ENCODE results near the genes SNX27, S100A10, TCHH, LCE1F and LCE1D.

- RRBS = no CpG with 5 or more reads among the region's 20 CpGs
These were observed 1.2 kb upstream of the ZNF687 start for GRCh38 chr1:151280886-151281315.

GRCh38 chr1:151311386-151312396, 15.5 kb downstream of the PI4KB start:
- RRBS = no CpG with 5 or more reads among the region's 7 CpGs

DNA sequence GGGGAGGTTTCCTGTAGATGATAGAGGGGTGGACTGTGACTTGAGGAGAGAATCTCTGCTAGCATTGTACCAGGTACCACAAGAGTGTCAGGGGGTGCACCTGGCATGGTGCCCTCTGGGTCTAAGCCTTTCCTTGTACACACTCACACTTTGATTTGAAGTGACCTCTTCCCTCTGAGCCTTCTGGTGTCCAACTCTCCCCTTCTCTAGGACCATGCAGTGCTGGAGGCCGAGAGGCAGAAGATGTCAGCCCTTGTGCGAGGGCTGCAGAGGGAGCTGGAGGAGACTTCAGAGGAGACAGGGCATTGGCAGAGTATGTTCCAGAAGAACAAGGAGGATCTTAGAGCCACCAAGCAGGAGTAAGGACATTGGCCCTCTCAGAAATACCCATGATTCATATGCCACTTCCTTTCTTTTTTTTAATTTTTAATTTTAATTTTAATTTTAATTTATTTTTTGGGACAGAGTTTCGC, 14.3 kb downstream of the CGN start:
- RRBS = no CpG with 5 or more reads among the region's 3 CpGs

GRCh38 chr1:151611671-151612663, at the start of gene SNX27:
SNX27 (plus strand) TSS chr1:151612050.
- RRBS = 2% methylated on average over 24 of the region's 97 CpGs

GRCh38 chr1:151710091-151710714, 6.4 kb downstream of the CELF3 start:
- RRBS = no CpG with 5 or more reads among the region's 17 CpGs

- RRBS = no CpG with 5 or more reads among the region's 4 CpGs
These were observed 3.5 kb downstream of the MRPL9 start for GRCh38 chr1:151759650-151760305.

- RRBS = under 1% methylated on average over 8 of the region's 31 CpGs
These were observed 529 bp downstream of the MRPL9 start for GRCh38 chr1:151762642-151763292.

DNA sequence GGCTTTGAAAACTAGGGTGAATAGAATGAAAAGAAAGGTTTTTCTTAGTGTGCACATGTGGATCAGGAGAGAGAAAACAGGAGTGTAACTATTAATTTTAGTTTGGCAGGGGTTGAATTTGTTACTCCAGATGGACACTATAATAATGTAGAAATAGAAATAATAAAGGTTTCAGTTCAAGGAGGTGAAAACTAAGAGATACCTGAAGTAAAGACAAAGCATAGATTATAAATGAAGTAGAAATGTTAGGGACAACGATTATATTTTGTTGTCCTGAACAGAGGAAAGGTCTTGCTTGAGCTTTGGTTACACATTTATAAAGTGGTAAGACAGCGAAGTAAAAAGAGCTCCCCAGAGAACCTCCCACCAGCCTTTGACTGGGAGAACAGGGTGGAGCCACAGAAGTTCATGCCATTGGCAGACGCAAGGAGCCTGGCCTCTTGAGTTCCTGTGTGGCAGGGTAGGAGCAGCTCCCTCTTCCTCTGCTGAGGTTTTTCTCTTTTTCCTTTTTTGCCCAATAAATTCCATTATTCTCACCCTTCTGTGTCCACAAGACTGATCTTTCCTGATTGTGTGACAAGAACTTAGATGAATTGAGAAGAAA, 4.4 kb downstream of the THEM4 start:
- RRBS = no CpG with 5 or more reads among the region's 3 CpGs

- RRBS = no CpG with 5 or more reads among the region's 4 CpGs
These were observed 23.0 kb downstream of the S100A10 start for GRCh38 chr1:151970699-151970998.

- RRBS = no CpG with 5 or more reads among the region's 6 CpGs
These were observed 12.5 kb downstream of the S100A10 start for GRCh38 chr1:151981071-151981585.

- RRBS = 2% methylated on average over 12 of the region's 65 CpGs
These were observed at the start of gene S100A10 for GRCh38 chr1:151993584-151994201. S100A10 (minus strand) TSS chr1:151993859.

DNA sequence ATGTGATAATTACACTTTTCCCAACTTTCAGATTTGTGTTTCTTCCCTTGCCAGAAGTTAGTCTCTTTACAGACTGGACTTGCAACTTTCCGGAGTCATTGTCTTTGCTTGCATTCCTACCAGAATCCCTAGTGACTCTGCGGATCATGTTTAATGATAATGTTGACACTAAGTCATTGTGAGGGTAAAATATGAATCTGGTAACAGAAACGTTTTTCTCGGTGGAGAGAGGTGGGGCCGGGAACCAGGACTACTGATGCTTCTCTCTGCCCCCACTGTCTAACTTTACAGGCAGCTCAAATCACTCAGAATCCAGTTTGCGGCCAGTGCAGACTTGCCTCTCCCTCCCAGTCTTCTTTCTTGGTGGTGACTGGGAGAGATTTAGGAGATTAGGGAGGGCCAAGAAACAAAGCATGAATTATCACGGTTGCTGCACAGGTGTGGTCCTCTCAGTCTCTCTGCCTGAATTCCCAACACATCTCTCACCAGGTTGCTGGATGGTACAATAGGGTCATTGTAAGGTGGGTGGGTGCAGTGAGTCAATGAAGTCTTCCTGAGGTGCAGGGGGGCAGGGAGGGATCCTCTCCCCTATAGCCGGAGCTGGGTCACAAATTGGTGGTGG, 12.7 kb downstream of the S100A11 start:
- RRBS = no CpG with 5 or more reads among the region's 8 CpGs

DNA sequence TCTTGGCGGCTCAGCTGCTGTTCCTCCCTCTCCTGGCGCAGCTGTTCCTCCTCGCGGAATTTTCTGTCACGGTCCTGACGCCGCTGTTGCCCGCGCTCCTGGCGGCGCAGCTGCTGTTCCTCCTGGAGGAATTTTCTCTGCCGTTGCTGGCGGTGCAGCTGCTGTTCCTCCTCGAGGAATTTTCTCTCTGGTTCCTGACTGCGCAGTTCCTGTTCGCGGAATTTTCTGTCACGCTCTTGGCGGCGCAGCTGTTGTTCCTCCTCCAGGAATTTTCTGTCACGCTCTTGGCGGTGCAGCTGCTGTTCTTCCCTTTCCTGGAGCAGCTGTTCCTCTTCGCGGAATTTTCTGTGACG, 6.8 kb downstream of the TCHH start:
- RRBS = no CpG with 5 or more reads among the region's 25 CpGs

DNA sequence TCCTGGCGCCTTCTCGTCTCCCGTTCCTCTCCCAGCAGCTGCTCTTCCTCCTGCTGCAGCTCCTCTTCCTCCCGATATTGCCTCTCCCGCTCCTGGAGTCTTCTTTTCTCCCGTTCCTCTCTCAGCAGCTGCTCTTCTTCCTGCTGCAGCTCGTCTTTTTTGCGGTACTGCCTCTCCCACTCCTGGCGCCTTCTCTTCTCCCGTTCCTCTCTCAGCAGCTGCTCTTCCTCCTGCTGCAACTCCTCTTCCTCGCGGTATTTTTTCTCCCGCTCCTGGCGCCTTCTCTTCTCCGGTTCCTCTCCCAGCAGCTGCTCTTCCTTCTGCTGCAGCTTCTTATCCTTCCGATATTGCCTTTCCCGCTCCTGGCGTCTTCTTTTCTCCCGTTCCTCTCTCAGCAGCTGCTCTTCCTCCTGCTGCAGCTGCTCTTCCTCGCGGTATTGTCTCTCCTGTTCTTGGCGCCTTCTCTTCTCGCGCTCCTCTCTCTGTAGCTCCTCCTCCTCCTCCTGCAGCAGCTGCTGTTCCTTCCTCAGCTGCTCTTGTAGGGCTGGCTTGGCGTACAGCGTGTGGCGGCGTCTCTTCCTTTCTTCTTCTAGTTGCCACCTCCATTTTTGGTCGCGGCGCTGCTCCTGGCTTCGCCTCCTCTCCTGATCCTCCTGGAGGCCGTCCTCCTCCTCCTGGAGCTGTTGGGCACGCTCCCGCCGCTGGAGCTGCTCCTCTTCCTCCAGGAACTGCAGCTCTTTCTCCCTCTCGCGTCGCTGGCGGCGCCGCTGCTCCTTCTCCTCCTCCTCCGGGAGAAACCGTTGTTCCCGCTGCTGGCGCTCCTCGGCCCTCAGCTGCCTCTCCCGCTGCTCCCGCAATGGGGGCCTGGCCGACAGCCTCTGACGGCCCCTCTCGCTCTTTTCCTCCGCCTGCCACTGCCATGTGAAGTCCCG, 5.0 kb downstream of the TCHH start:
- RRBS = no CpG with 5 or more reads among the region's 54 CpGs

DNA sequence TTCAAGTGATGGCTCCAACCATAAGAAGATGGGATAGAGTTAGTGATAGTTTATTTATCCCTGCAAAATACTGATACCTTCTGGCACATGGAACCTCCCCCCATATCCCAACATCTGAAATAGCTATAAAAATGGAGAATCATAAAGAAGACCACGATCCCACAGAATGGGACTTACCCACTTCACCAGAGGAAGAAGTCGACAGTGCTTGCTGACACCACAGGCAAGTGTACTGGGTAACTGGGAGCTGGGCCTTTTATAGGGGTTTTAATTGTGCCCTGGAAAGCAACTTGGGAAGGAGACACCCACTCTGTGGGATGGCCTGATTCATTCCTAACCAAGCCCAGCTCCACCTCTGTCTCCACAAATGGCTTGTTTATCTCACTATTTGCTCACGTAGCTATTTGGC, at the start of gene TCHH:
Gene TCHH (minus strand): TSS at position 231 of the 409 bp plus-strand sequence.
- RRBS = no CpG with 5 or more reads among the region's 3 CpGs

- RRBS = 96% methylated on average over 6 of the region's 22 CpGs
These were observed 11.8 kb downstream of the FLG start for GRCh38 chr1:152313234-152313744.

GRCh38 chr1:152515210-152516087, 1.2 kb downstream of the CRCT1 start:
- RRBS = no CpG with 5 or more reads among the region's 54 CpGs

- RRBS = no CpG with 5 or more reads among the region's 6 CpGs
These were observed at the start of gene LCE1F for GRCh38 chr1:152774879-152775373. LCE1F (plus strand) TSS chr1:152775140.

DNA sequence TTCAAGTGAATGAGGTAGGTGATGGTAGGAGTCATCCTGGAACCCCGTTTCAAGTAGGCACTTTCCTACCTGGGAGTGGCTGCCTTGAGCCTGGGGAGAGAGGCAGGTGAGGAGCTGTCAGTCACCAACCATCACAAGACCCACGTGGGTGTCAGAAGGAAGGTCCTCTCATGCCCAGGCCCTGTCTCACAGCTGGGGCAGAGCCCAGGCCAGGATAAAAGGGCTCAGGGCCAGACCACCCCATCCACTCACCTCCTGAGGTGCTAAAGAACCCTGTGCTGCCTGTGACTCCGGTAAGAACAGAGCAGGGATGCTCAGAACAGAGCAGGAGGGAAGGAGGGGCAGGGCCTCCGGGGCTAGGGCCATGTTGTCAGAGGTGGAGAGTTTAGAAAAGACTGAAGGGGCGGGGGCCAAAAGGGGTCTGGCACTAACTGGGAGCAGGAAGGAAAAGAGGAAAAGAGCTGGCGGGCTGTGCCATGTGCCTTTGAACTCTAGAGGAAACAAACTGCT, at the start of gene LCE1D:
Gene LCE1D (plus strand): TSS at position 243 of the 510 bp plus-strand sequence.
- RRBS = 42% methylated on average over 2 of the region's 6 CpGs